Mucosa of descending colon (tissue), 1 donor: ENCODE measurements around a stretch of chr2.

DNA sequence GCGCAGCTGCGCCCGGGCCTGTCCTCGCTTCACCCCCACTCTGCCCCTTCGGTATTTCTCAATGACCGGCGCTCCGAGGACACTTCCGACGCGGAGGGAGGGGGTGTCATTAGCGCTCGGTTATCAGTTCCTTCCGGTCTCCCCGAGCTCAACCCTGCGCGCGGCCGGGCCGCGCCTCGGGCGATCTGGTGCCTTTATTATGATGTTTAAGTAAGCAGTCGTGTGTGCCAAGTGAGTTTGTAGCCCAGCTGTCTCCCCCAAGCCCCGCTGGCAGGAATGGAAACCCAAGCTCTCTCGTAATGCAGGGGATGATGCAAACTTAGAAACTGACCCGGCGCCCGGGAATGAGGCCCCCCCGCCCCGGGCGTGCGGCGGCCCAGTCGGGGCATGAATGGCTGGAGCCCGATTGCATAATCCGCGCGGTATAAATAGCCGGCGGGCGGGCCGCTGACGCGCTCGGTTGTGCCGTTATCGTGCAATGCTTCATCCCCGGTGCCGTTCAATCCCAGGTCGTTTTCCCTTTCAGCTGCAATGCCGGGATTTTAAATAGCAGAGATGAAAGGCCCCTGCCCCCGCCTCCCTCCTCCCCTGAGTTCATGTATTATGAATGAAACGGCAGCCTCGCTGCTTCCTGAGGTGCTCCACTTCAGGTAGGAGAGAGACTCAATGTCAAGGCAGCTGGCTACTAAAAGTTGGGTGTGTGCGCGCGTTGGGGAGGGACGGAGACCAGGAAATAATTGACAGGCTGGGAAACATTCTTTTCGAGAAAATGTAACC lies 4.0 kb upstream of the SPRED2 start:
- PRO-cap, result bidirectional peak, plus-strand start at position 151 of the sequence, minus-strand start at position 42 of the sequence; bidirectional peak, plus-strand start at position 453 of the sequence, minus-strand start at position 301 of the sequence; bidirectional peak, plus-strand start at position 498 of the sequence, minus-strand start at position 517 of the sequence

GRCh38 chr2:65662537-65663113 lies 230.2 kb upstream of the SPRED2 start:
- PRO-cap, result no peak

DNA sequence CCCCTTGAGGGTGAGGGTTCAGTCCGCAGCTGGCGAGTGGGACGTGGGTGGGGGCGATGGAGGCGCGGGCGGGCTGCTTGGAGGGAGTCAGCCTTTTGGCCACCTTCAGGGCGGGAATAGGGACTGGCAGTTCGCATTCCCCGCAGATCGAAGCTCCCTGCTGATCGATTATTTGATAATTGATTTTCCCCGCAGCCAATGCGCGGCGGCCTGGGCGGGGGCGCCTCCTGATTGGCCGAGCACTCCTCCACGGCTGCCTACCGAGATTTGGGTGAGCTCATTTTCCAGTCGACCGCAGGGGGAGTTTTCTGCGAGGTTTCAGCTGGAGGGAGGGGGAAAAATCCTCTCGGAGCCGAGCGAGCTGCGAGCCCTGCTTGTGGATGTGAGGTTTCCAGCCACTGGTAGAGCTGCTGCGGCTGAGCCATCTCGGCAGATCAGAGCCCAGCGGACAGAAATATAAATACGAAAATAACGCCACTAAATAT lies 1.6 kb upstream of the MEIS1 start:
- PRO-cap, result bidirectional peak, plus-strand start at position 349 of the sequence, minus-strand start at position 155 of the sequence

- PRO-cap, result no peak
These were observed 3.4 kb downstream of the MEIS1 start for GRCh38 chr2:66438121-66438882.

DNA sequence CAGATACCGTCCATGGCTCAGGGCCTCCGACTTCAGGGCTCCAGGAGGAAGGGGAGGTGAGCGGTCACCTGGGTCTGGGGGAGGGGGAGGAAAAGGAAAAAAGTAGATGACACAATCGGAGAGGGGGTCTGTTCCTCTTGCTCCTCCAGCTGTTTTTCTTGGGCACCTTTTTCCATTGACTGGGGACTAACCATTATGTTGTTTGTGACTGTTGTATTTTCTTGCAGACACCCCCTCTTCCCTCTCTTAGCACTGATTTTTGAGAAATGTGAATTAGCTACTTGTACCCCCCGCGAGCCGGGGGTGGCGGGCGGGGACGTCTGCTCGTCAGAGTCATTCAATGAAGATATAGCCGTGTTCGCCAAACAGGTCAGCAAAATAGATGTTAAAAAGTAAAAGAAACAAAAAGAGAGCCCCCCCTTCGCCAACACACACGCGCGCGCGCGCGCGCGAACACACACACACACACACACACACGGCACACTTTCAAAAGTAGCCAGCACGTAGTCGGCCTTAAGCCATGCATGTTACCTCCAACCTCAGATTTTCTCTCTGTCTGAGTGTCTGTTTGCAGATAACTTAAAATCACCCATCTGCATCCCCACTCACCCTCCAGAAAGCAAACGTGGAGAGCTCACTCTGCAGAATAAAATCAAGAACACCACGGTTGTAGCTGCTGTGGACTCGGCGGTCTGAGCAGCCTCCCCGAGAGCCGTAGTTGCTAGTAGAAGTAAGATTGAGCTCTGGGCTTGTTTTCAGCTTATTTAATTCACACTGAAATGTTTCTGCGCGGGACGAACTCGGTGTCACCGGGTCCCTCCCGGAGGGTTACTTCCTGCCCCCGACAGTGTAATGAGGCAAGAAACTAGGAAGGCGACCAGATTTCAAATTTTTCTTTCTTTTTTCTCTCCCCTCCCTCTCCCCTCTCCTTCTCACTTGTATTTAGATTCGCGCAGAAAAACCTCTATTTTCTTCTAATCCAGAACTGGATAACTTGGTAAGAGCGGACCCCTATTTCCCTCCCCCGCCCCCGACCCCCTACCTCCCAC lies 5.0 kb downstream of the MEIS1 start:
- PRO-cap, result no peak

GRCh38 chr2:66568994-66569649 lies 134.2 kb downstream of the MEIS1 start:
- PRO-cap, result no peak

DNA sequence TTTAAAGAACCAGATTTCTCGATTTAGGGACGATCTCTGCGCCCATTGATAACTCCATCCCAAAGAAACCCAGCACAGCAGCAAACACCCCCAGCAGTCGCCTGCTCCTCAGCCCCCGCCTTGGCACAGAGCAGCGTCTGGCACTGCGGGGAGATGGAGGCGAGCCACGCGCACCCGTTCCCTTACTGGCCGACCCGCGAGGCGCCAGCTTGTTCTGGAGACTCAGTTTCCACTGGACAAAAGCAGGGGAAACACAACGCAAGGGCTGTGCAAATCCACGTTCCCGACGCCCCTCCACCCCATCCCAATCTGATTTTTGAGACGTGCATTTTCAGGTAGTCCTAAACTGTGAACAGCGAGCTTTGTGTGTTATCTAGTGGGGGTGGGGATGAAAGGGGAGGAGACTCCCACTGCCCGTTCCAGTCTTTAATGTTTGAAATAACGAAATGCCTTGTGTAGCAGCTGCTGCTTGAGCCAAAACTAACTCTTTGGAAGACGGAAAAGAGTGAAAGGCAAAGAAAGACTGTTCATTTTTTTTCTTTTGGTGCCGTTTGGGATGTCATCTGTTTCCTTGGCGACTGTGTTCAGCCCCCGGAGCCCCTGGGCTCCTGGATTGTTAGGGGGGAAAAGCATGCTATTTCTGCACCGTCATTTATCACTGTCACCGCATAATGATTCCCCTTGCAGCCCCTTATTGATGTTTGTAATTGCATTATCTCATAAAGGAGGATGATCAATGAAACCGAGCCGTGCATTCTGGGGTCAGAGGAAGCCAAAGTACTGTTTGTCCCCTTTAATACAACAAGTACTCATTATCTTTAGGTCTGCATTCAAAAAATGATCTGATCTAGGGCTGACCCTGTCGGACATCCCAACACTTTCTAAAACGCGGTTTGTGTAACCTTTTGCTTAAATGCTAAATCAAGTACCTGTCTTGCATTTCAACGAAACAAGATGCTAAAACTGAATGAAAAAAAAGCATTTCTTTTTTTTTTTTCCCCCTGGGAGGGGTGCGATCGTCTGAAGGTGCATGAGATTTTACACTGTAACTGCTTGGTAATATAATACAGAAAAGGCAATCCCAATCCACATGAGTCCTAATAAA lies 143.5 kb downstream of the MEIS1 start:
- PRO-cap, result no peak

DNA sequence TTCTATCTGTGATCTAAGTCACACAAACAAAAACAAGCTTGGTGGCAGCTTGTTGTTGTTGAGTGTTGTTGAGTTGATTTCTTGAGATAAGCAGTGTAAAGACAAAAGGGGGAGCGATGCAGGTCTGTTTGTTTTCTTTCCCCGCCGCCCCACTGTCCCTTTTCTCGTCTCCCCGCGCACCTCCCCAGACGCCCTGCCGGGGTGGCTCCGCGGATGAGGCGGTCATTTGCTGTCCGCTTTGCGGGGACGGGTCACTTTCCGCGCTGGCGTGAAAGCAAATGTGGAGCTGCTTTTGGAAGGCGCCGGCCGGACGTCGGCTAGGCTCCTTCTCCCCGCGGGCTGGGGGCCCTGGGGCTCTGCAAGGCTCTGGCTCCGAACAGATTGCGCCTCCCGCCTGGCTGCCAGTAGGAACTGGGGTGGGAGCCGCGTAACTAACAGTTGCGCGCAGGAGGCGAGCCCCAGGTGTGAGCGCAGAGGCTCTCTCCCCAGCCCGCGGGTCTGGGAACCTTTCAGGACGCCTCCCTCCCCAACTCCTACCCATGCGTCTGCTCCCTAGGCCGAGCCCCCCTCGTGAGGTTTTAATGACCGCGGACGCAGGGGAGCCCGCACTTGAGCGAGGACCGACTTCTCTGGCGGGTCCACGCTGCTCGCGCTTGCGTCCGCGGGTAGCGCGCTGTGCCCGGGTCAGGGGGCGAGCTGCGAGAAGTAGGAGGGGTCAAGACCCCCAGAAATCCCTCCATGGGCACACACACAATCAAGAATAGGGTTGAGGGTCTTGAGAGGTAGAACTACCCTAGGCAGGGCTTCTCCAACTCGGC lies 146.6 kb downstream of the MEIS1 start:
- PRO-cap, result unidirectional peak, plus-strand start at position 606 of the sequence

DNA sequence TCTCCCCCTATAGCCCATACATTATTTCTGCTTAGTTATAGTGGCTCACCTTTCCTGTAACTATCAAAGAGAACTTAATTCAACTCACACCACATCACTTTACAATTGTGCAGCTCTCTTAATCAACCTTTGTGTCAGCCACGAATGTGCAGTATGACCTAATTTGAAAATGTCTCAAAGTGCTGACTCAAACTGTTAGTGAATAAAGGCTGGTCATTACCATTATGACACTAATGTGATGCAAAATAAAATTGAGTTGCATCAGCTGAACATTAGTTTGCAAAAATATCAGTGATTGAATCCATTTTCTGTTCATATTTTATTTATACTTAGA lies 251.8 kb downstream of the MEIS1 start:
- PRO-cap, result no peak

DNA sequence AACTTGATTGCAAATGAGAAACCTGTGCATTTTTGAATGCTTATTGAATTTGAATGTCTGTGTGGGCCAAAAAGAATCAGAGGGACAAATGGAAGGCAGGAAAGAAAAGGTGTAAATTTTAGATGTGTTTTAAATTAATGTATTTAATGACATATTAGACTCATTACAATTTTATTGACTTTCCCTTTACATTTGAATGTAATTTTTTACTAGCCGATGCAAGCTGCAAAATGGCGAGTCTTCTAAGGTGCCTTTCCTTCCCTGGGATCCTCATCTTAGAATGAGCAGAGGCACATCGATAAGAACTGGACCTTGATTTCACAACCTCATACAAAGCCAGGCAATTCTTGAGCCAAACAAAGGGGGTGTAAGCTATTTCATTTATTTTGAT lies 260.1 kb downstream of the MEIS1 start:
- PRO-cap, result no peak

DNA sequence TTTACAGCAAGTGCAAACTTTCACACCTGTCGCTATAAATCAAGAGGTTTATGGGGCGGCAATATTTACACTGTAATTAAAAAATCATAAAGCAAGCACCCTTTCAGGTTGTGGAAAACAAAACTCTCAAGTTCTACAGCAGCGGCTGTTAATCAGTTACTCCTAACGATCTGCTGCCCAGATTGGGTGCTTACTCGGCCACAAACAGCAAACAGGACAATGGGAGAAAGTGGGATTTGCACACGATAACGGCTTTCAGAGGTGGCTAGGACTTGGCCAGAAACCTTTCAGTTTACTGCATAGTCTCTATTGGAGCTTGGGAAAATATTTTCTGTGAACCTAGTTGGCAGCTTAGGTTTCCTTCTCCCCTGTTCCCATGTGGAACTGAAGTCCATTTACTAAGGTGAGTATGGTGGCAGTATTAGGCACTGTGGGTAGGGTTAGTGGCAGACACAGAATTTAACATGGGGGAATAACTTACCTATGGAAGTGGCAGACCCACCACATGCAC lies 359.3 kb upstream of the ETAA1 start:
- PRO-cap, result no peak

DNA sequence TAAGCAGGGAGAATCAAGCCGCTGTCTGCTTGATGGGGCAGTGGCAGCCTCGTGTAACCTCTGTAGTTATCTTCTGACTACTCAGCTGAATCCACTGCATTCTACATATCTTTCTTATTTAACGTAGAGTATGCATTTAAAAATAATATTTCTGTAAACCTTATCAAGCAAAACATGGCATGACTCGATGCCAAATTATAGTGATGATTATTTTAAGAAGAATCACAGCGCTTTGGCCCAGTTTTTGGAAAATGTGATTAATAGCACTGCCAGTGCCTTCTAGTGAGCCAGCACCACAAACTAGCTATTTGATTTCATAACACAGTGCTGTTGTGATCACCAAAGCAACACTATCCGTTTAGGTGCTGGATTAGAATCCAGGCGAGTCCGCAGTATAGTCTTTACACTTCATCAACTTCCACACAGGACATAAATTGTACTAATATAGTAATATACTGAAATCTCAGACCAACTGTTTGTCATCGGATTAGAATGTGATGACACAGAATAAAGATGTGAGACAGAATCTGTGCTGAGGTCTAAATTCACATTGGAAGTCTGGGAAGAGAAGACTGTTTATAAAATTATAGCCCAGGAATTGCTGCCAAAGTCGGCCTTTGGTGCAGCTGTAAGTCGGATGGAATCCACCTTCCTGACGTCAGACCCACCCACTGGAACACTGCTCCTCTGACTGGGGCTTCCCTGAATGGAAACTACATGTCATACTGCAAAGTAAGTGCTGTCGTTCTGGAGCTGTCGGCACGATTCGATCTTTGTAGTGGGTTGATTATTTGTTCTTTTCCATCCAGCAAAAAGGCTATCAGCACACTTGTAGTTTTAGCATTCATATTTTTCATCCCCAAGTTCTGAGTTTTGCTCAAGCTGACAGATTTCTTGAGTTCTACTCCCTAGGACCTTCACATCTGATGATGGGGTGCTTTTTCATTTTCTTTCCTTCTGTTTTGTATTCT lies 136.4 kb upstream of the ETAA1 start:
- PRO-cap, result no peak

DNA sequence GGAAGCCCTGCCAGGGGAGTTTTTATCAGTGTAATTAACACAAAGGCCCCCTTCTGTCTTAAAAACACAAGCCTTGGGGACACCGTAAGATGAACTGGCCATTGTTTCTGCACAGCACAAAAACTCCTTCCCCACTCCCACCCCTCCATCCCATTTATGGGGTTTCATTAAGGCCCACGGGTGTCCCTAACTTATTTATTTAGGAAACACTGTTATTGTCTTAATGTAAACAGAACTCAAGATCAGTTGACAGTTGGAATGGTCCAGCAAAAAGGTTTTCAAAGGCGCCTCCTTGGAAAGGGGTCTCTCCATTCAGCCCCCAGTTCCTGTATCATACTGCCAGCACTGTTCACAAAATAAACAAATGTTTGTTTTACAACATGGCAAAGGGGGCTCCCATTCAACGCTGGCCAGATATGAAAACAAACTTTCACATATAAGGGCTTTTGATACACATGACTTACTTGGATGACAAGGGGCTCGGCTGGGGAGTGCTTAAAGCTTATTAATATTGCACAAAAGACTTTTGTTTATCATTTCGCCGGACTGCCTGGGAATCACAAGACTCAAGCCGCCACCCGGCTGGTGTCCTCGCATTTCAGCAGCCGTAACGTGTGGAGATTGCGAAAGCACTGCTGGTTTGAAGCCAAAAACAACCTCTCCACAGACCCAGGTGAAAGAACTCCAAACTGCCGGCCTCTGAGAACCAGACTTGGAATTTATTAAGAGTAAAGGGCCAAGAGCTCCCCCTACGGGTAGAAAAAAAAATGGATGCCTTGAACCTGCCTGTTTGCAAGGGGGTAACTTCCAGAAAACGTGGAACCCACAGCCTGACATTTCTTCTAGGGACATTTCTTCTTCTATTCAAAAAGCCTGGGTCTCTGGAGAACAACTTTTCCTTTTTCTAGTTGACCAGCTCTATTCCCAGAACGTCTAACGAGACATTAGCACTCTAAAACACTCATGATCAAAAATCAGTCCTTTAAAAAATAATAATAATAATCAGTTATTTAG lies 216.6 kb downstream of the C1D start:
- PRO-cap, result no peak

GRCh38 chr2:68204697-68205816 lies 47.3 kb downstream of the PPP3R1 start:
- PRO-cap, result no peak

- PRO-cap, result no peak
These were observed 28.0 kb downstream of the PLEK start for GRCh38 chr2:68392988-68393619.

DNA sequence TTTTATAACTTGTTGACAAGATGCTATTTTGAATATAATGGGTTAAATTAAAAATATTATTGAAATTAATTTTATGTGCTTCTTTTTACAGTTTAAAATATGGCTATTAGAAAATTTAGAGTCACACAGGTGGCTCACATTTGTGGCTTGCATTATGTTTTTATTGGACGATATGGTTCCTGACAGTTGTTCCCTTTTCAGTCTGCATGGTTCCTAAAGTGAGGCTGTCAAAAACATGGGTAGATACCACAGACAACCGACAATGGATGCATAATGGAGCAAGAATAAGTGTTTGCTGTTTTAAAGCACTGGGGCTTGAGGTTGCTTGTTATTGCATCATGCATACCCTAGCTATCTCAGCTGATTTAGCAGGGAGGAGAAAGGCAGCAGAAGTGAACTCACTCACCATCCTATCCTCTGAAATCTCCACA lies 46.9 kb downstream of the FBXO48 start:
- PRO-cap, result no peak

GRCh38 chr2:68491562-68492030 lies 24.2 kb downstream of the APLF start:
- PRO-cap, result no peak

- PRO-cap, result no peak
These were observed 34.1 kb downstream of the BMP10 start for GRCh38 chr2:68837102-68837533.

DNA sequence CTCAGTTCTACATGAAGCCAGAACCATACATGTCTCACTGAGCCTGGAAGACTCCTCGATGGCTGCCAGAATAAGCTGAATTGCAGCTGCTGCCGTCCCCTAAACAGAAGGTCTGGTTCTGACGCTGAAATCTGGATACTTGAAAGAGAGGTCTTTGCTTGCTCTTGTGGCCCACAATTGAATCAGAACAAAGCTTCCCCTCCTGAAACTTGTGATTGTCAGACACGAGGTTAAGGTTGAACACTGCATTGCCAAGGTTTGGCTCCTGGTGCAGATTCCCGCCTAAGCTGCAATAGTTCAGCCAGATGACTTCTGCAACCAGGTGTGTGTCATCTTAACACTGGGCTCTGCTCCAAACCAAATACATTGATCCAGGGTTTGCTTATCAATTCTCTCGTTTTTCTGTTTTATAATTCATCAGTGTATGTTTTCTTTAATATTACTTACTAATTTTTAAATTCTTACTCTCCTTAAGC lies 14.6 kb downstream of the GKN1 start:
- PRO-cap, result no peak

- PRO-cap, result no peak
These were observed 140.0 kb downstream of the ANTXR1 start for GRCh38 chr2:69152936-69153418.